Omental fat pad (tissue), 4 donors: ENCODE results near the genes FAM174C and KLF16.

GRCh38 chr19:1249726-1250333 is 1.4 kb downstream of the MIDN start:
- PRO-cap, result bidirectional peak, plus-strand start at chr19:1249888, minus-strand start at chr19:1249559
- RAMPAGE, long total RNA, 4 experiments, result no peak in any of the 4 experiments

DNA sequence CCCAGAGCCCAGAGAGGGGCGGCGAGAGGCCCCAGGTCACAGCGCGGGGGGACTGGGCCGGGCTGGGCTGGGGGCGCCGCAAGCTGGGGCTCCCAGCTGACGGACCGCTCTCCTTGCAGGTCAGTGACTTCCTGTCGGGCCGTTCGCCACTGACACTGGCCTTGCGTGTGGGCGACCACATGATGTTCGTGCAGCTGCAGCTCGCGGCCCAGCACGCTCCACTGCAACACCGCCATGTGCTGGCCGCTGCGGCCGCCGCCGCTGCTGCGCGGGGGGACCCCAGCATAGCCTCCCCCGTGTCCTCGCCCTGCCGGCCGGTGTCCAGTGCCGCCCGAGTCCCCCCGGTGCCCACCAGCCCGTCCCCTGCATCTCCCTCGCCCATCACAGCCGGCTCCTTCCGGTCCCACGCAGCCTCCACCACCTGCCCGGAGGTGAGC is 5.7 kb downstream of the MIDN start:
- PRO-cap, result no peak
- RAMPAGE, long total RNA, 4 experiments, result no peak in any of the 4 experiments

DNA sequence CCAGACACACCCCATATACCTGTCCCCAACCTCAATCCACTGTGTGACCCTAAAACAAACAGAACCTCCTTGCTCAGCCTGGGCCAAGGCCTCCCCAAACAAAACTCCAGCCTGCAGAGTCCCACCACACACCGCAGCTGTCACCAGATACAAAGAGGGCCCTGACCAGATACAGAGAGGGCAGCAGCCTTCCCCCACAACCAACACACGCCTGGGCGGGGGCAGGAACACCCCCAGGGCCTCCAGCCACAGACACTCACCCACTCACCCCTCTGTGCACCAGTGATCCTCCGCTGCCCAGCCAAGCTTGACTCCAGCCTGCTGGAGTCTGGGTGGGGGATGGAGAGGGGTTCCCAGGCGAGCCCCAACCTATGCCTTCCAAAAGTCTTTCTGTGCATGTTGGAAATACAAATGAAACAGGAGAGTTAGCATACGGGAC is 5.9 kb upstream of the CIRBP start:
- PRO-cap, result no peak
- RAMPAGE, long total RNA, 4 experiments, result no peak in any of the 4 experiments

DNA sequence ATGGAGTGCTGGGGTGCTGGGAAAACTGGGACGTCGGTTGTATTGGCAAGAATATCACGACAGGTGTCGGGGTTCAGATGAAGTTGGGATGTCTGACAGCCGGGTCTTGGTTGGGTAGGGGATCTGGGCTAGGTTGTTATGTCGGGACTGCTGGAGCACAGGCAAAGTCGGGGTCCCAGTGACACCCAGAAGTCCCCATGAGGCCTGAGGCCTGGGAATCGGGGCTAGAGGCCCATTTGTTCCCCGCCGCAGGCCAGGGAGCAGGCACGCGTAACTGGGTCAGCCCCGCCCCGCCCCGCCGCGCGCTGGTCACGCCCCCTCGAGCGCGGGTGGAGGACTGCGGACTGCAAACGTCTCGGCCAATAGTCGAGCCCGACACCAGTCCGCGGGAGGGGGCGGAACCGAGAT is 323 bp upstream of the CIRBP start:
- PRO-cap, result no peak
- RAMPAGE, long total RNA, 4 experiments, result no peak in any of the 4 experiments

DNA sequence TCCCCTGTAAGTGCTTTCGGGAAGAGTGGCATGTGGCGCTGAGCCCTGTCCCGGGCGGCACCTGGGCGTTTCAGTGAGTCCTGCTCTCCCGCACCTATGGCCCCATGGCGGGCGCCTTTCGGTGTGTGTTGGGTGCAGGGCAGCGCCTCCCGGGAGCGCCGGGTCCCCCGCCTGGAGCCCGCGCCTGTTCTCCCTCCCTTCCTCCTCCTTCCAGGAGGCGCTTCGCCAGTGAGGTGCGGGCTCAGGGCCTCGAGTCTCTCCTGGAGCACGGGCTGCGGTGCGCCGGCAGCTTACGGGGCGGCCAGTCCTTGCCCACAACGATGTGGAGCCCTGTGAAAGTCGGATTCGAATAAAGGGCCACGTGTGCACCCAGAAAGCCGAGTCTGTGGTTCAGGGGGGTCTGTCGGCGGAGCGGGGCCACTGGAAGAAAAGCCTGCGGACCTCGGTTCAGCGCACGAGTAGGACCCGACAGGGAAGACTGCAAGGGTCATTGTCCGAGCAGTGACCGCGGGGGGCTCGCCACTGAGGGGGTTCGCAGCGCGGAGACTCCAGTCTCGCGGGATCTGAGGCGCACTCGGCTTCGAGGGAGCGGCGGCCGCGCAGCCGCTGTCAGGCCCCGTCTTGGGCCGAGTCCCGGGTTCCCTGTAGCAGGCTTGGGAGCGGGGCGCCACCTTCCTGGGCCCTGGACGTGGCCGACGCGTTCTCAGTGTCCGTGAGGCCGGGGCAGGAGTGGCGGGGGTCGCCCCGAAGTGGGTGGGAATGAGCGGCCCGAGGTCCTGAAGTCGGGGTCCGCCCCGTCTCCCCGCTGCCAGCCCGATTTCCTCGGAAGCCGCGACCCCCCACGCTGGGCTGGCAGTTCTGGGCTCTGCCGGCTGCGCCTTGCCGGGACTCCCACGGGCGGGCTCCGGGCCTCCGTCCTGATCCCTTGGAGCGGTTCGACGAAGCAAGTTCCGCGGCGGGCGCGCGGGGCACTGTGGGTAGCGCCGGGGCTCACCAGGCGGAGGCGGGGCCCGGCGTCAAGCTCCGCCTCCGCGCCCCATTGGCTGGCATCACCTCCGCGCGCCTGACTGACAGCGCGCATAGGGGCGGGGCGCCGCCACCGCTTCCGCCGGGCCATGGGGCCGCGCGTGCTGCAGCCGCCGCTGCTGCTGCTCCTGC is at the start of gene FAM174C:
Gene FAM174C (plus strand): TSS at position 1,096 of the 1,158 bp plus-strand sequence.
- PRO-cap, result no peak
- RAMPAGE, long total RNA, 4 experiments, result no peak in any of the 4 experiments

DNA sequence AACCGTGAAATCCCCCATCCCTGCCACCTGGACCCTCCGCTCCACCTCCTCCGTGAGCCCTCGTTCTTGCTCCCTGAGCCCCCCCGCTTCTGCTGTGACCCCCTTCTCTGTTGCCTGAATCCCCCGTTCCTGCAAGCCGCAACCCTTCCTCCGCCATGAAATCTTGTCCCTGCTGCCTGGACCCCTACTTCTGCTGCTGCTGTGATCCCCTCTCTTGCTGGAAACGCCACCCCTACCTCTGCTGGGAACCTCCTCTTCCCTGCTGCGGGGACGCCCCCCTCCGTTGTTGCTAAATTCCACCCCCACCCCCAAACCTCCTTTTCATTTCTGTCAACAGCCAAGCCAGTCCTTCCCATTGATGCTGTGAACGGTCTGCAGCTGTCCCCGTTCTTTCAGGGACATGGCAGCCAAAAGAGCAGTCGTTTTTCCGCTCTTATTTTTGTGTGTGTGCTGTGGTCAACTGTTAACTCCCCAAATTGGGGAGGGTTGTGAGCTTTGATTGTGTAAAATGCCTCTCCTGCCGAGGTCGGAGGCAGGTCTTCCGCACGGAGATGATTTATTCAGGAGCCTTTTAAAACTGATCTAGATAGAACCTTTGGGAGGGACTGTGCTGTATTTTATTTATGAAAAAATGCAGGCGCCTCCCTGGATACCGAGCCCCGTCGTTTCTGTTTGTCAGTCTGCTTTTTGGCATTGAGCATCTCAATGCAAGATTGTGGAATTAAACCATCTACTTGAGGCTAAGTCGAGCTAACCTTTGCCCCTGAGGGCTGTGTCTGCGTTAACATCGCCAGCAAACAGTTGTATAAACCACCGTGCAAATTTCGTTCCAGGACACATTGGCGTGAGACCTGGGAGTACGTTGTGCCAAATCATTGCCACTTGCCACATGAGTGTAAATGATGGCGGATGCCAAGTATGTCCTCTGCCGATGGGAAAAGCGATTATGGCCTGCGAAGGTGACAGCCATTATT is 1.0 kb downstream of the PWWP3A start:
- PRO-cap, result no peak
- RAMPAGE, long total RNA, 4 experiments, result no peak in any of the 4 experiments

- PRO-cap, result no peak
- RAMPAGE, long total RNA, 4 experiments, result no peak in any of the 4 experiments
Observed at GRCh38 chr19:1363642-1364155, 8.9 kb downstream of the PWWP3A start.

GRCh38 chr19:1370524-1371302 is 13.0 kb upstream of the NDUFS7 start:
- PRO-cap, result no peak
- RAMPAGE, long total RNA, 4 experiments, result no peak in any of the 4 experiments

DNA sequence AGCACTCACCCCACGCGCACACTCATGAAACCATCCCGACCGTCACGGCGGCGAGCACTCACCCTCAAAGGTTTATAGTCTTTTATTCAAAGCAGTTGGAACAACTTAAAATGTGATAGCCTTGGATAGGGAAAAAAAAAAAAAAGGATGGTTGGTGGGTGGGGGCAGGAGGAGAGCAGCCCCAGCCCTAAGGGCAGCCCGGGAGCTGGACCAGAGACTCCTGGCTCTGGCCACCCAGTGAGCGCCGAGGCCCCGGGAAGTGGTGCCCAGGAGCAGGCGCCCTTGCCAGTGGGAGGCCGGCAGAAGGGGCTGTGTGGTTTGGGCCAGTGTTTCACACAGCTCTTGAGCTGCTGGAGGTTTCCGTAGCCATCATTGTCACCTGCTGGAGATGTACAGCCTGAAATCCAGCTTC is 13.0 kb downstream of the DAZAP1 start:
- PRO-cap, result no peak
- RAMPAGE, long total RNA, 4 experiments, result no peak in any of the 4 experiments

- PRO-cap, result no peak
- RAMPAGE, long total RNA, 4 experiments, result no peak in any of the 4 experiments
Observed at GRCh38 chr19:1423448-1424106, 14.6 kb upstream of the RPS15 start.

DNA sequence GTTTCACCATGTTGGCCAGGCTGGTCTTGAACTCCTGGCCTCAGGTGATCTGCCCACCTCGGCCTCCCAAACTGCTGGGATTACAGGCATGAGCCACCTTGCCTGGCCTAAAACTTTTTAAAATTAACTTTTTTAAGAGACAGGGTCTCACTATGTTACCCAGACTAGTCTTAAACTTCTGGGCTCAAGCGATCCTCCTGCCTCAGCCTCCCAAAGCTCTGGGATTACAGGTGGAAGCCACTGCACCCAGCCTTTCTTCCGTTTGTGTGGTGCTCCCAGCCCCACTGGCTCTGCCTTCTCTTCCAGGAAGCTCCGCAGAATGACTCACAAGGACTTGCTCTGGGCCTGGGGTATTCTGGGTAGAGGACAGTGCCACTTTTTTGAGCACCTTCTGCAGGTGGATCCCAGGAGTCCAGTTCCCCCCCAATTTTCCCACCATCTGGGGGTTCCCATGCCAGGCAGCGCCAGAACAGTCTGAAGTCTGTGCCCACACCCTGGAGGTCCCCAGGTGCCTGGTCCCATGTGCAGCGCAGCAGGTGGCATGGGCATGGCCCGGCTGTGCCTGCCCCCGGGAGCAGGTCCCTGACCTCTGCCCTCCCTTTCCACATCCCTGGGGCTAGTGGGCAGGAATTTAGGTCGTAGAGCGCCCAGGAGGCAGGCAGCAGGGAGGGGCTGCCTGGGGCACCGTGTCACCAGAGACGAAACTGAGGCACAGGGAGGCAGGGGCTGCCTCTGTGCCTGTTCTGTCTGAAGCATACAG is 1.5 kb downstream of the REEP6 start:
- PRO-cap, result no peak
- RAMPAGE, long total RNA, 4 experiments, result no peak in any of the 4 experiments

GRCh38 chr19:1606259-1606486 is 911 bp upstream of the UQCR11 start:
- PRO-cap, result no peak
- RAMPAGE, long total RNA, 4 experiments, result no peak in any of the 4 experiments

- PRO-cap, result no peak
- RAMPAGE, long total RNA, 4 experiments, result no peak in any of the 4 experiments
Observed at GRCh38 chr19:1675565-1676171, 23.3 kb upstream of the TCF3 start.

DNA sequence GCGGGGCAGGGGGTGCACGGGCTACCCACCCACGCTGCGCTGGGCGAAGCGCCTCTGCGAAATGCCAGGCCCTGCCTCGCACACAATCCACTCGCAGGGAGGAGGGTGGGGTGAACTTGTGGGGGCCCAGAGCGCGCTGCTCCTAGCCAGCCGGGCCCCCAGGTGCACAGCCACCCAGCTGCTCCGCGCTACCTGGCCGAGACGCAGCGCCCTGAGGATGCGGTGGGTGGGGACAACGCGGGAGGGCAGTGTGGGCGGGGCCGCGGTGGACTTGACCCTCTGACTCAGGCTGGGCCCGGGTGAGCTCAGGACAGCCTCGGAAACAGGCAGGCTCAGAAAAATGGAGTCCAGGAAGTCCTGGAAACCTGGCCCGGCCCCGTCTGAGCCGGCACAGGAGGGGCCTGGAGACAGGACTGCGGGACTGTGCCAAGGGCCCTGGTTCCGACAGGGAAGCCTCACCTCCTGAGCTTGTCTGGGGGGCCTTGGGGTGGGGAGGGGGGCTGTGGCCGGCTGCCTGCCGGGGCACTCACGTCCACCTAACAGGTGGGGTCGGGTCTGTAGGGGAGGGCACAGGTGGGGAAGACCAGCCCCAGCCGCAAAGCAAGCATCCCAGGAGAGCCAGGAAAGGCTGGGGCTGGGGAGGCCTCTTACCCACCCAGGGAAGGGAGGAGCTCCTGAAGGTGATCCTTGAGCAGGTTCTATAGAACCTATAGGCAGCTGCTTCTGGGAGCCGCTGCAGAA is 6.0 kb downstream of the KLF16 start:
- PRO-cap, result no peak
- RAMPAGE, long total RNA, 4 experiments, result no peak in any of the 4 experiments

- PRO-cap, result unidirectional peak, minus-strand start at chr19:1863579
- RAMPAGE, long total RNA, 4 experiments, result no peak in any of the 4 experiments
Observed at GRCh38 chr19:1862686-1863745, at the start of gene KLF16. Gene KLF16, minus strand, starts transcription at chr19:1863579.

DNA sequence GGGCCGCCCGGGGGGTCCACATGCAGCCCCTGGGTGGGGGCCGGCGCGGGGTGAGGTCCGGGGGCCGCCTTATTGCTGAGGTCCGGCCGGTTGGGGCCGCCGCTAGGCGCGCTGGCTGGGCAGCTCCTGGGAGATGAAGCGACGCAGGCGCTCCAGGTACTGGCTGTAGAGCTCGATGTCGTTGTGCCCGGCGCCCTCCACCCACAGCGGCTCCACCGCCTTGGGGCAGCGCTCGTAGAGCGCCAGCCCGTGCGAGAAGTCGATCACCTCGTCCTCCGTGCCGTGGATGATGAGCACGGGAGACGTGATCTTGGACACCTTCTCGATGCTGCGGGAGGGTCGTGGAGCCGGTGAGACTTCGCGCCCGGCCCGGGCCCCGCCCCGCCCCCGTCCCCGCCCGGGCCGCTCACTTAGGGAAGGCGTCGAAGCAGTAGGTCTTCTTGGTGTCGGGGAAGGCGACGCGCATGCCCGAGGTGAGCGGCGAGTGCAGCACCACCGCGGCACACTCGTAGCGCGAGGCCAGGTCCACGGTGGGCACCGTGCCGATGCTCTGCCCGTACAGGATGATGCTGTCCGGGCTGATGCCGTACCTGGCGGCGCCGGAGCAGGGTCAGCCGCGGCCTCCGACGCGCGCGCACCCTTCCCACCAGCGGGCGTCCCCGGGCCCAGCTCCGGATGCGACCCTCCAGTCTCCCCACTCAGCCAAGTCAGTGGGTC is 8.0 kb downstream of the ABHD17A start:
- PRO-cap, result no peak
- RAMPAGE, long total RNA, 4 experiments, result no peak in any of the 4 experiments

- PRO-cap, result no peak
- RAMPAGE, long total RNA, 4 experiments, result no peak in any of the 4 experiments
Observed at GRCh38 chr19:1887231-1887717, 2.0 kb upstream of the ABHD17A start.

- PRO-cap, result no peak
- RAMPAGE, long total RNA, 4 experiments, result no peak in any of the 4 experiments
Observed at GRCh38 chr19:1904349-1905016, 716 bp upstream of the ADAT3 start.

- PRO-cap, result no peak
- RAMPAGE, long total RNA, 4 experiments, result no peak in any of the 4 experiments
Observed at GRCh38 chr19:1941326-1941591, 287 bp downstream of the CSNK1G2 start.

GRCh38 chr19:2041668-2042518 is 9.2 kb downstream of the MKNK2 start:
- PRO-cap, result no peak
- RAMPAGE, long total RNA, 4 experiments, result no peak in any of the 4 experiments